Duodenum (tissue), 1 donor: Measurements from ENCODE around the genes PRR5 and KIAA0930.

DNA sequence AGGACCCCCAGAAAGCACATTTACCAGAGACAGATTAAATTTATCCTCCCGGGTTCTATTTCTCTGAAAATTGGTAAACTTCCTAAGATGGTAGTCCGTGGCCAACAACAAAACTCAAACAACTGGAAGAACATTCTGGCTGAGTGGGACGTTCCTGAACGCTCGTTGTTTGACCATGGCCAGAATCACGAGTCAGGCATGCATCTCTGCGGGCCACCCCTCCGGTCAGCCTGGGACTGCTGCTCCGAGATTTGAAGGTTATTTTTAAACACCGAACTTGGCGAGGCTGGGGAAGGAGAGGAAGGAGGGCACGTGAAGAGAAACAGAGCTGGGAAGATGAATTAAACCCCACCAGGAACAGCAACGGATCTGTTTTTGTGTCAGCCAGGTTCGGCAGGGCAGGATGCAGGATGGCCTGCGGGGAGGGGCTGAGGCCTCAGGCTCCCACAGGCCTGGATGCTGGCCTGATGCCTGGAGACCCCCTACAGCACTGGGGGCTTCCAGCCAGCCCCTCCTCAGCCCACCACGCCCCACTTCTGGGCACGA, 5.2 kb downstream of the SHISAL1 start:
- PRO-cap = no peak

- PRO-cap = no peak
Measured at GRCh38 chr22:44330548-44331779, 18.2 kb upstream of the SHISAL1 start.

DNA sequence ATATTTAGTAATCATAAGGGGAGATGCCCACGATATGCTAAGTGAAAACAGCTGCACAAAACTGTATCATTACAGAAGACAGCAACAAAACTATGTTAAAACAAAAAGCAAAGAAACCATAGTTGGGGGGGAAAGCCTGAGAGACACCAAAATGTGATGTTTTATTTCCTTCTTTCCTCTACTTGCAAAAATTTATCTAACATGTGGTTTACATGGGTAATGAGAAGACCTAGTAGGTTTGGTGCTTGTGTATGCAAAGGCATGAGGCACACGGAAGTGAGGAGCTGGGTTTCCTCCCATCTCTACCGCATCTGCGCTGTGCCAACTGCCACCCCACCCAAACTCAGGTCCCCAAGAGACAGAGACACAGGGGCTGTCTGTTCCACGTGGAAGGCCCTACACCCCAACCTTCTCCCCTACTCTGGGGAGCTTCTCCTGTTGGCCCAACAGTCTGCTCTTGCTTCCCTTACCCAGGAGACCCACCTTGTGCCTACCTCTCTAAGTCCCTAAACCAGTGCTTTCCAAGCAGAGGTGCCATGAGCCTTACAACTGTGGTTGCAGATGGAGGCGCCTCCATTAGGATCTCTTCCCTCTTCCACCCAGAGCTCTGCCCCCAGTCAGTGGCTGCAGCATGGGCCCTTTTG, 4.8 kb downstream of the RTL6 start:
- PRO-cap = no peak

DNA sequence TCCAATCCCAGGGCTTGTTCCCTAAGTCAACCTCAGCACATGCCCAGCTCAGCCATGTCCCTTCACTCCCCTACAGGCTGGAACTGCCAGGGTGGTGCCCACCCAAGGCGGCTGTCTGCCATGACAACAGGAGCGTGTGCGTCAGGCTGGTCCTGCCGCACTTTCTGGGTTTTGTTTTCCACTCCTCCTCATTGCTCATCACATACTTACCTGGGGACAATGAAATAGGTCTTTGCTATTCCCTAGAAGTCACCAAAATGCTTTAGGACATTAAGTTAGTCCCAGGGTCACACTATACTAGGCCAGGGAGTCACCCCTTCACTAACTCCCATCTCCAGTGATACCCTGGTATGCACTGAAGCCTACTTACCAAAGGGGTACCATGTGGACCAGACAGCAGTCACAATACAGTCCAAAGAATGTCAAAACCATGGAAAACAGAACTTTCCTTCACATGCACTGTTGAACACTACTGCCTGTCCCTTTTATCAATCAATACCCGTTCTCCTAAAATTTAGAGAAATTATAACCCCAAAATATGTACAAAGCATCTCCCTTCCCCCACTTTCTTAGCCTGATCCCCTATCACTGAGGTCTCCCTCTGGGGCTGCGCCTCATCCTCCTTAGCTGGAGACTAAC, 4.2 kb downstream of the RTL6 start:
- PRO-cap = no peak

DNA sequence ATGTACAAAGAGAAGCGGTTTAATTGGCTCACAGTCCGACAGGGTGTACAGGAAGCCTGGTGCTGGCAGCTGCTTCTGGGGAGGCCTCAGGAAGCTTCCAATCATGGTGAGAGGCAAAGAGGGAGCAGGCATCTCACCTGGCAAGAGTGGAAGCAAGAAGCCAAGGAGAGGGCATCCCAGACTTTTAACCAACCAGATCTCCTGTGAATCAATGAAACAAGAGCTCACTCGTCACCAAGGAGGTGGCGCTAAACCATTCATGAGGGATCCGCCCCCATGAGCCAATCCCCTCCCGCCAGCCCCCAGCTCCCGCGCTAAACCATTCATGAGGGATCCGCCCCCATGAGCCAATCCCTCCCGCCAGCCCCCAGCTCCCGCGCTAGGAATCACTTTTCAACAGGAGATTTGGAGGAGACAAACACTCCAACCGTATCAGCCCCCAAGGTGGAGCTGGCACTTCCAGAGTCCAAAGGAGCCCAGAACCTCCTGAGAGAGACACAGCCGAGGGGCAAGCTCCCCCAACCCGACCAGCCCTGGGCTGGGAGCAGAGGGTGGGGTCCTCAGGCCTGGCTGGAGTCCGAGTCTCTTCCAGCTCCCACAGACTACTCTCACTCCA, 41.0 kb upstream of the PRR5 start:
- PRO-cap = no peak

- PRO-cap = no peak
Measured at GRCh38 chr22:44668941-44669519, 33.0 kb upstream of the PRR5 start.

- PRO-cap = bidirectional peak, plus-strand start at chr22:44702367, minus-strand start at chr22:44702051
Measured at GRCh38 chr22:44702144-44702429, at the start of gene PRR5. PRR5 (plus strand) TSS chr22:44702204.

DNA sequence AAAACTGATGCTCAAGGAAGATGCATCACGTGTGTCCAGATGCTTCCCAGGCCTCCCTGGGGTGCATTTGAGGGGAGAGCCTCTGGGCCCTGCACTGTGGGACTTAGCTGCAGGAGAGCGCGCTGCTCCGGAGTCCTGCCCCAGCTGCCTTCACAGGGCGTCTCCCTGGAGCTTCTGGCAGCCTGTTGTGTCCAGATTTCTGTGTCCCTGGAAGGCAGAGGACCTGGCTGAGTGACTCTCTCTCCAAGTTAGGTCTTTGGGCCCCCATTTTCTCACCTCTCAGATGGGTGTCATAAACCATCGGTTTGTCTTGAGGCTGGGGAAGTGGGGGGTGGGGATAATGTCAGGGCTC, 3.1 kb downstream of the ARHGAP8 start:
- PRO-cap = no peak

- PRO-cap = no peak
Measured at GRCh38 chr22:44865479-44865678, 113.0 kb downstream of the ARHGAP8 start.

DNA sequence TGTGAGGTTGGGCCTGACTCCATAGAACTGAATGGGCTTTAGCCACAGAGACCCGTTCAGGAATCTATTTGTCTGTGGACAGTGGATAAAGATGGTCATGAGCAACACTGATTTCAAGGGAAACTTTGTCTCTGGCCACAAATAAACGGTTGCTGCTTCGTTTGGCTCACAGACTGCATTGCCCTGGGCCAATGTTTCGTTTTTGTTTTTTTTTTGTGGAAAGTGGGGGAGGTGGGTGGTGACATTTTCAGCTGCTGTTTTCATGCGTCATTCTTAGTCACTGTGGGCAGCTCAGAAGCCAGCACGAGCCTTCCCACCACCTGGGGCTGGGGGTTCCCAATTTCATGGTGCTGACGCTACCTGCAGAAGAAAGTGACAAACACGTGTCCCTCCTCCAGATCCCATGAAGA, 54.7 kb upstream of the PHF21B start:
- PRO-cap = no peak

DNA sequence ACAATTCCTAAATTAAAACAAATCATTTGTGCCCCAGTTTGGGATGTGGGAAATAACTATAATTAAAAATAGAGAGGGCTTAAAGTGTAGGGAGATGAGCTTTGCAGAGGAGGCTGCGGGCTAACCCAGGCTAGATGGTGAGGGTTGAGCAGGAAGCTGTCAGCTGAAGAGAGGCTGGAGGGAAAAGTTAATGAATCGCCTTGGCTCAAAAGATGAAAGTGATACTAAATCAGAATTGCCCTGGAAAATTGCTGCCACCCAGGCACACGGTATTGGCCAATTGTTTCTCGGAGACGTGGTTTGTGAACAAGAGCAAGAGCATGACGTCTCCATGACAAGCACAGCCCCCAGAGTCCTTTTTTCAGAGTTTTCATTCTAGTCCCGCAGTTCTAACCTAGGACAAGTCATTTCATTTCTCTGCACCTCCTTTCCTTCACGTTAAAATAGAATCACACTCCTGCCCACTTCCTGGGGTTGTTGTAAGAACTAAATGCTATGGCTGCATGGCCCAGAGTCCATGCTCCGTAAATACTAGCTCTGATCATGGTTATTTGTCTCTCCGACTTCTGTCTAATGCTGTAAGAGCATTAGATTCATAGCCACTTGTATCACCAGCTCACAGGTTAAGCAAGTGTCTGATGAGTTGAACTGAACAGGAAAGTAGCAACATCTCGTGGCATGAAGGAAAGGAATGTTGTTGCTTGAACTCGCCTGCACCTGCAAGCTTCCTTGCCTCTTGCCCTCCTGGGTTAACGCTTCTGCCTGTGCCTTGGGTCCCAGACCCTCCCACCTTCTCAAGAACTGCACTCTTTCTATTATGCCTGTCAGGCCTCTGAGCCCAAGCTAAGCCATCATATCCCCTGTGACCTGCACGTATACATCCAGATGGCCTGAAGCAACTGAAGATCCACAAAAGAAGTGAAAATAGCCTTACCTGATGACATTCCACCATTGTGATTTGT, 33.8 kb upstream of the NUP50 start:
- PRO-cap = no peak

- PRO-cap = no peak
Measured at GRCh38 chr22:45165167-45165463, 1.4 kb downstream of the NUP50 start.

GRCh38 chr22:45201940-45203157, 38.3 kb downstream of the KIAA0930 start:
- PRO-cap = no peak

DNA sequence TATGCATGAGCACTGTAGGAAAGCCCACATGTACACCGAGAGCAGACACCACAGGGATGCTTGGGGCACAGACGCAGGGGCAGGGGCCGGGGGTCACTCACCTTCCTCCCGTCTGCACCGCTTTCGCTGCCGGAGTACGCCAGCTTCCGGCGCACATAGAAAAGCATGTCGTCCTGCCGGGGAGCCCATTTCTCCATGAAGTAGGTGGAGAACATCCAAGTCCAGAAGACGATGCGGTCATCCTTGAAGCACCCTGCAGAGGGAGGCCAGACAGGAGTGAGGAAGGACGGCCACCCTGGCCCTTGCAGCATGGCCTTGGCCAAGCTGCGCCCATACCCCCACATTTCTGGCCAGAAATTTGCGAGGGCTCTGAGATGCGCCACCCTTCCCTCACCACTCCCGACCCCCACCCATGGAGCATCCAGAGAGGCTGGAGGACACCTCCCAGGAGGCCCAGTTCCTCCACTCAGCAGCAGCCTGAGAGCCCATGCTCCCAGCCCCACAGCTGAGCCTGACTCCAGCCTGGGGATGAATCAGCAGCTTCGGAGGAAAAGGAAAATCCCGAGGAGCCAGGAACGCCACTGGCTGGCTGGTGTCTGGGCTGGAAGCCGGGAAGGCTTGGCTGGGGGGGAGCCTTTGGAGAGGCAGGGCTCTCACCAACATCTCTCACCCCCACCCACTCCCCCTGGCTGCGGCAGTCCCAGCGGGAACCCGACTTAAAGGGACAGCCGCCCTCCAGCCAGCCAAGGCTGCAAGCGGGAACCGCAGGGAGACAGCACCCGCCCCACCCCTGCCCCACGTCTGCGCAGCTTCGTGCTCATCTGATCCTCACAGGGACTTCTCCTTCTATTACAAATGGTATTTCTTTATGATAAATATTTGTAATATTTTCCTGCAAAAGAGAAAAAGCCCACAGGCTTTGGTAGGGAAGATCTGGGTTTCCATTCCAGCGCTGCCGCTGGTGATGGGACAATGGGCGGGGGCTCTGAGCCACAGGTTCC, 28.5 kb downstream of the KIAA0930 start:
- PRO-cap = no peak

GRCh38 chr22:45212856-45213420, 27.8 kb downstream of the KIAA0930 start:
- PRO-cap = no peak

DNA sequence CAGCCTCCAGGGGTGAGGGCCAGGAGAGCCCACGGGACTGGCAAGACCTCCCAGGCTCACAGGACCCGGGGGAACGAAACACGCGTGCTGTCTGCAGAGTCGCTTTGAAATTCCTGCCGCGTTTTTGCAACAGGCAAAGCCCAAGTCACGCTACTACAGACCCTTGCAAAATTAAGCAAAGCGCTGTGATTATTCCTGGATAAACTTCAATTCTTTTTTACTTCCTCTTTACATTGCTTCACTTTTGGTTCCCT, 27.3 kb downstream of the KIAA0930 start:
- PRO-cap = no peak

DNA sequence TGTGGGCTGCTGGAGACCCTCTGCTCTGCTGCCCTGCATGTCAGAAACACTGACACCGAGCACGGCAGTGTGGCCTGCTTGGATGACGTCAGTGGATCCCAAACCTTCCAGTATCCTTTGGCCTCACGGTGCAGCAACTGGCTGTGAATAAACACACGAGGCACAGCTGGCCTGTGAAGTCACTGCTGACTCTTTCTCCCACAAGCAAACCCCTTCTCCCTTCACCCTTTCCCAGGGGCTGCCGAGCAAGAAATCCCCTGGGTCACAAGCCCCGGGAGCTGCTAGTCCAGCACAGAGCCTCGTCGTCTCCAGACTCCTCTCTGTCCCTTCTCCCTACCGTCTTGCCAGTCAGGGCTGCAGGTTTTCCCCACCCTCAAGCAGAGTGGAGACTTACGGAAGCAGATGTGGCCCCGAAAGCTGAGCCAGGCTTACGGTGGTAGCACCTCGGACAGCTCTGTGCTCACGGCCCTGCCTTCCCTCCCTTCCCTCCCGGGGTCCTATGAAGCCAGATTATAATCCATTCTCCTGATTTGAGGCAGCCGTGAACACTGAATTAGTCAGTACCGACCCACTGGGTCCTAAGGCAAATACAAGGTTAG, 24.2 kb downstream of the KIAA0930 start:
- PRO-cap = no peak

DNA sequence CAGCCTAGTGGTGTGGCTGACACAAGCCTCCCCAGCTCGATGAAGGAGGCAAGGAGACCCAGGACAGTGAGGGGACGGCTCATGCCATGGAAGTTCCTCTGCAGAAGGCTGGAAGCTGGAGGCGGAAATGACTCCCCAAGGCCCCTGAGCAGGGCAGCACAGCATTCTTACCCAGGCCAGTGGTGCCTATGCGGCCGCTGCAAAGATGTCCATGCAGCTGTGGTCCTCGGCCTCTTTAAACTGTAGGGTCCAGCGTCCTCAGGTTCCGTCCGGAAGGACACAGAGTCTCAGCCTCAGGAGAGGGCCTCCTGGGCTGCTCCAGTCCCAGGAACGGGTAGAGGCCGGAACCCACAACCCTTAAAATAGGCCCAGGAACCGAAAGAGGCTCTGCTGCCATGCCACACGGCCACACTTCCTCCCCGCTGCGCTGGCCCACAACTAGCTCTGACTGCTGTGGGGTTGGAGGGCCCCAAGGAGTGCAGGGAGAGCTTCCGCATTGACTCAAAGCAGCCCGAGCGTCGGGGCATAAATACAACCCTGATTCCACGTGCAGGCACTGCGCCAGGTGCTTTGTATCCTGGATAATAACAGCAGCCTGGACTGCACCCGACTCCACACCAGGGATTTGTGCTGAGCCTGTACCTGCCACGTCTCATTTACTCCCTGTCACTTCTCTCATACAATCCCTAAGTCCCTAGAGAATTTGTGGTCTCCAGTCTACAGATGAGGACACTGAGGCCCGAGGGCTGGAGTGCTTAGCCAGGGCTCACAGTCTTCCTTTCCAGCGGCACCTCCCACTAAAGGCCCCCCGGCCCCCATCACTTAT, 5.4 kb downstream of the KIAA0930 start:
- PRO-cap = no peak

- PRO-cap = bidirectional peak, plus-strand start at chr22:45241100, minus-strand start at chr22:45240905
Measured at GRCh38 chr22:45240446-45241415, at the start of gene KIAA0930. KIAA0930 (minus strand) TSS chr22:45240894.

DNA sequence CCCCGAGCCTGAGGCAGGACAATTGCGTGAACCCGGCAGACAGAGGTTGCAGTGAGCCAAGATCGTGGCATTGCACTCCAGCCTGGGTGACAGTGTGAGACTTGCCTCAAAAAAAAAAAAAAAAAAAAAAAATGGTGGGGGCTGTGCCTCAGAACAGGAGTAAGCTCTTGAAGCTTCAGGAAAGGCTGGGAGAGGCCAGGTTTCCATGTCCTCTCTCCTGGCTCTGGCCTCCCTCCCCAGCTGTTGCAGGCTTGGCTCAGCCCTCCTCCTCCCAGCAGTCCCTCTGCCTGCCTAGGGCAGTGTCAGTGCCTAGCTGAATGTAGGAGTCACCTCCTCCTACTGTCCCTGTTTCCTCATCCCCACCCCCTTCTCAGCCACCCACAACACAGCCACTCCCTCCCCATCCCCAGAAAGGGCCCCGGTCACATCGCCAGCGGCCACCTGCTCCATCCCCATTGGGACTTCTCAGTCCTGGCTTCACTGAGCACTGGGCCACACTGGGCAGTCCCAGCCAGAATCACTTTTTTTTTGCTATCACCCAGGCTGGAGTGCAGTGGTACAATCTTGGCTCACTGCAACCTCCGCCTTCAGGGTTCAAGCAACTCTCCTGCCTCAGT, 3.0 kb upstream of the FBLN1 start:
- PRO-cap = no peak